Skeletal muscle tissue (tissue), 7 donors: ENCODE results near the genes DCAF5 and SLC39A9.

DNA sequence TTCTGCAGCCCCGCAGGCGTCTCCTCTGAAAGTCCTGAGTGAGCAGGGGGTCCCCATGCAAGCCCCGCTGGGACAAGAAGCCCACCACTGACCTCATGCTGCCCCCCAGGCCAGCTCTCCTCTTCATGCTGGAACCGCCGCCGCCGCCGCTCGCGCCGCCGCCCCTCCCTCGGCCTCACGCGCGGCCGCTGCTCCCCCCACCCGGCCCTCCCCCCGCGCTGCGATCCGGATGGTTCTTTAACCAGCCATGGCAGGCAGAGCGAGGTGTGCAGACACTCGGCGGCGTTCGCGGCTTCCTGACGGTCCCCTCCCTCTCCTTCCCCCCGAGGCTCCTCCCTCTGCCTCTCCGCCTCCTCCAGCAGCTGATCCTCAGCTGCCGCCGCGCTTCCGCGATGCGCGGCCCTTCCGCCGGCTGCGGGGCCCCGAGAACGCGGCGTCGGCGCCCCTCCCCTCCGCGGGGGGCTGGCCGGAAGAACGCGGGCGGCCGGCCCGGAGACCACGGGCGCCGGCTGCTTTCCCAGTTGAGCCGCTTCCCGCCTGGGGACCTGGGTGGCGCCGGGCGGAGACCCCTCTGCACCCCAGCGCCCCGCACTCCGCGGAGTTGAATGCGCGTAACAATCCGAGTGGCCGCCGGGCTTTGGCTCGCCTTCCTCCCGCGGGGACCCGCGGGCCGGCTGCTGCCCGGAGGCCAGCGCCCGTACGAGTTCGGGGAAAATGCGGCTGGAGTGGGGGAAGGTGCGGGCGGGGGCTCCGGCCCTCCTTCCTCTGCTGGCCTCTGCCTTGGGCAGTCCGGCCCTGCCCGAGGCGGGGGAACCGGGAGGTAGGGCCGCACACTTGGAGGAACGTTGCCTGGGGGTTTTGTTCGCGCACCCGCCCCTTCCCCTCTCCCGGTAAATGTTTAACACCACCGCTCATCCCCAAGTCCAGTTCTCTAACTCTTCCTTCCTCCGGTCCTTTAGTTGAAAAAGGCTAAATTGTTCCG lies at the start of gene DCAF5:
Gene DCAF5 (minus strand): TSS at position 268 of the 982 bp plus-strand sequence.
- PRO-cap, 3 experiments: peak in 3 of 3 experiments; most common plus-strand start position 787 of the sequence (in 2); most common minus-strand start position 707 of the sequence (in 2)
- RAMPAGE, long total RNA: no peak
- RRBS, 2 experiments: 2 to 3% methylated on average over 47 to 49 of the region's 100 CpGs

GRCh38 chr14:69226214-69226582 lies 33.8 kb upstream of the GALNT16 start:
- PRO-cap, 3 experiments: no peak in any of the 3 experiments
- RAMPAGE, long total RNA: no peak
- RRBS, 2 experiments: no CpG with 5 or more reads among the region's 9 CpGs

- PRO-cap, 3 experiments: peak in 3 of 3 experiments; most common plus-strand start chr14:69398386 (in 2); most common minus-strand start chr14:69398262 (in 2)
- RAMPAGE, long total RNA: start-site peak on the minus strand at chr14:69398262-69398305, 160 and 101 reads in 2 replicates
- RRBS, 2 experiments: 2 to 3% methylated on average over 14 to 25 of the region's 57 CpGs
These were observed at the start of gene SLC39A9 for GRCh38 chr14:69398180-69399082. TSS of gene SLC39A9 (plus strand) at chr14:69398692.

GRCh38 chr14:69605466-69606155 lies 5.8 kb upstream of the SUSD6 start:
- PRO-cap, 3 experiments: no peak in any of the 3 experiments
- RAMPAGE, long total RNA: no peak

DNA sequence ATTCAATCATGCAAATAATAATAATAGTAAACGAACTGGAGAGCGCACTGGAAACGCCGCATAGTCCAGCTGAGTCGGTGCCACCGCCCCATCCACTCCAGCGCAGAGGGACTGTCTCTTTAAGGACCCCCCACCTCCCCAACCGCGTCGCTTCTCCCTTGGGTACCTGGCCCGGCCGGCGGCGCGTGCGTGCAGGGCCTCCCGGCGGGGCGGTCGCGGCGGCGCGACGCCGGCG lies 213 bp upstream of the SUSD6 start:
- PRO-cap, 3 experiments: peak in 3 of 3 experiments; most common minus-strand start position 185 of the sequence (in 1)
- RAMPAGE, long total RNA: no peak
- RRBS, 2 experiments: no CpG with 5 or more reads among the region's 27 CpGs

DNA sequence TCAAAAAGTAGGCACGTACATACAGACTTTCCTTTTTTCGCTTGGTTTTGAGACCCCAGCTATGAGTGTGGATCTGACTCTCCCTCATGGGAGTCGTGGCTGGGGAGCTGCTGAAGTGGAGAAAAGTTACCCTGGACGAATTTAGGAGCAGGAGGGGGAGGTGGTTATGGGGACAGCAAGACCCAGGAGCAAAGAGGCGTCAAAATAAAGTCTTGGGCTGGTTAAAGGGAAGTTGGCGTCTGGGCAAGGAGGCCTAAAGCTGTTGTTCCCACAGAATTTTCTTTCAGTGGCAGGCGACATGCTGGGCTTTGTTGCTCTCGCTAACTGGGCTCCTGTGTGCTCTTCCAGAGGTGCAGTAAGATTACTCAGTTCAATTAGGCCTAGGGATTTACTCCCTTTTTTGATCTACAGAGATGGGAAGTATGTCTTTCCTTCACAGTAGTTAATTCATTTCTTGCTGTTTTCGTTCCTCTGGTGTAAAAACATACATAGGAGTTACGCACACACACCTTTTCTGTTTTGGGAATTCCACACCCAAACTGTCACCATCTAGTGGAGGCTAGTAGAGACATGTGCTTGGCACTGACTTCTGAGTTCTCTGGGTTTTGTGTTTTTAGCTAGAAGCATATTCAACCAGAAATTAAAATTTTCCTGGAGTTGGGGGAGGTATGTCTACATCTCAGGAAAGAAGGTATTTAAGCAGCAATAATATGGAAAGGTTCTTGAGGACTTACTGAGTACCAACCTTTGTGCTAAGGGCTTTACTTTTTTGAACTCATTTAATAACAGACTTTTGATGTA lies 1.2 kb downstream of the SUSD6 start:
- PRO-cap, 3 experiments: no peak in any of the 3 experiments
- RAMPAGE, long total RNA: no peak
- RRBS, 2 experiments: no CpG with 5 or more reads among the region's 10 CpGs

GRCh38 chr14:69616237-69616600 lies 4.8 kb downstream of the SUSD6 start:
- PRO-cap, 3 experiments: no peak in any of the 3 experiments
- RAMPAGE, long total RNA: no peak
- RRBS, 2 experiments: no CpG with 5 or more reads among the region's 1 CpG

- PRO-cap, 3 experiments: no peak in any of the 3 experiments
- RAMPAGE, long total RNA: no peak
- RRBS, 2 experiments: no CpG with 5 or more reads among the region's 6 CpGs
These were observed 39.6 kb downstream of the SUSD6 start for GRCh38 chr14:69650848-69651638.

DNA sequence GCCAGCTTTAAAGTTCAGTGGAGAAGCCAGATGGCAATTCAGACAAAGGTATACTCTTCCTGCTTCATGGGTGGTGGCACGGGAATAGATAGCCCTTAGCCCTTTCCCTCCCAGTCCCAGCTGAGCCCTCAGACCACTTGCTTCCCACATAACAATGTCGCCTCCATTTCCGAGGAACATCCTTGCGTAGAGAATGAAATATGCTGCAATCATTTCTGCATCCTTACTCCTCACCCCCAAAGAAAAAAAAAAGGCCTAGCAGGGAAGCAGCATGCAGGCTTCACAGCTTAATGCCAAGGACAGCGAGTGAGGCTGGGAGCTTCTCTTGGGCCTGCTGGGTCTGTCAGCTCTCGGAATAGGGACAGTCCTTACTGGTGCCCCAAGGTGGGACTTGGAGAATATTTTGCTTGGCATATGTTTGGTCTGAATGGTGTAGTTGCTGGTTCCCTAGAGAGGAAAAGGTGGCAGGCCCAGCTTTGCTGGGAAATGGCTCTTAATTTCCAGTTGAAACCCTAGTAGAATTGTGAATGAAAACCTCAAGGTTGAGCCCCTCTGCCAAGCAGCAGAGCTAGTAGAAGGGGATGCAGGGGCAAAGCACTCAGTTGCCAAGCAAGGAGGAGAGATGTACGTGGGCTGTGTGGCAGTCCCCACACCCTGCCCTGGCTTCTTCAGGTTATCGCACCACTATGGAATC lies 52.6 kb upstream of the SRSF5 start:
- PRO-cap, 3 experiments: no peak in any of the 3 experiments
- RAMPAGE, long total RNA: no peak
- RRBS, 2 experiments: no CpG with 5 or more reads among the region's 8 CpGs

DNA sequence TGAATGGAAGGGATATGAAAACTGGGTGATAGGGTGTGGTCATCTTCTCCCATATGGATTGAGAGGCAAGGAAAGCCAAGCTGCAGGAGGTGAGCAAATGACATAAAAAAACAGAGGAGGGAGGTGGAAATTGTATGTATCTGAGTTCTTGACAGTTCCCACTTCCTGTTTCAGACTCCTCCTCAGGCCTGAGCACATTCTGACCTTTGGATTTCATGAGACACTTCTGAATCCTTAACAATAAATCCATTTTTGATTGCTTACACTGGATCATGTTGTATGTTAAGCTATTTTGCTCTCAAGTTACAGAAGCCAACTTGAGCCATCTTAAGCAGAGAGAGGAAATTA lies 11.7 kb upstream of the SRSF5 start:
- PRO-cap, 3 experiments: no peak in any of the 3 experiments
- RAMPAGE, long total RNA: no peak

DNA sequence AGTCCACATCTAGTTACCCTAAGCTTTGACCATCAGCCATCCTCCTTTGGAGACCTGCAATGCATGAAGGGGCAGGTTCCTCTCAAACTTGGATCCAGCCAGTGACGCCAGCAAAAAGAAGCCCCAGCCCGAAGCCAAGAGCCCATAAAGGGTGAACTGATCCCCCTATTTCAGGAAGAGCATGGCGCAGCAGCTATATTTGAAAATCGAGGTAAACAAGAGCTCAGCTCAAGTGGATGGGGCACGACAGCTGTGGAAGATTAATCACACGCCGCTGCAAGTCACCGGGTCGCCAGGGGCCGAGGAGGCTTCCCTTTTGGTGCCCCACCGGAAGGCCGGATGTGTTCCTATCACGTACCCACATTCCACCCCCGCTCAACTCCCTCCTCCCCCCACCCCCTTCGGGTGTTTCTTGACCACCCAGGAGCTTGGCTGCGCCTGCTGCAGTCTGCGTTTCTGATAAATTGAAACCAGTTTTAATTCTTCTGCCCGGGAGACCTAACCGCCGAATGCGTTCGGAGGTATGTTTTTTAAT lies 2.0 kb downstream of the SLC8A3 start:
- PRO-cap, 3 experiments: peak in 2 of 3 experiments; most common plus-strand start position 263 of the sequence (in 1); most common minus-strand start position 171 of the sequence (in 2)
- RAMPAGE, long total RNA: no peak
- RRBS, 2 experiments: 3 to 5% methylated on average over 4 of the region's 22 CpGs

- PRO-cap, 3 experiments: no peak in any of the 3 experiments
- RAMPAGE, long total RNA: no peak
- RRBS, 2 experiments: no CpG with 5 or more reads among the region's 1 CpG
These were observed 41.1 kb upstream of the SLC8A3 start for GRCh38 chr14:70229862-70230259.

- PRO-cap, 3 experiments: no peak in any of the 3 experiments
- RAMPAGE, long total RNA: no peak
- RRBS, 2 experiments: 2 to 4% methylated on average over 6 of the region's 69 CpGs
These were observed 66.0 kb upstream of the SLC8A3 start for GRCh38 chr14:70254431-70255418.

DNA sequence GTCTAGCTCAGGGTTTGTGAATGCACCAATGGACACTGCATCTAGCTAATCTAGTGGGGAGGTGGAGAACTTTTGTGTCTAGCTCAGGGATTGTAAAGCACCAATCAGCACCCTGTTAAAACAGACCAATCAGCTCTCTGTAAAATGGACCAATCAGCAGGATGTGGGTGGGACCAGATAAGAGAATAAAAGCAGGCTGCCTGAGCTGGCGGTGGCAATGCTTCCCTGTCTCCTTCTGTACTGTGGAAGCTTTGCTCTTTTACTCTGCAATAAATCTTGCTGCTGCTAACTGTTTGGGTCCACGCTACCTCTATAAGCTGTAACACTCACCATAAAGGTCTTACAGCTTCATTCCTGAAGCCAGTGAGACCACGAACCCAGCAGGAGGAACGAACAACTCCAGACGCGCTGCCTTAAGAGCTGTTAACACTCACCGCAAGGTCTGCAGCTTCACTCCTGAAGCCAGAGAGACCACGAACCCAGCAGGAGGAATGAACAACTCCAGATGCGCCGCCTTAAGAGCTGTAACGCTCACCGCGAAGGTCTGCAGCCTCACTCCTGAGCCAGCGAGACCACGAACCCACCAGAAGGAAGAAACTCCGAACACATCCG lies 66.8 kb upstream of the SLC8A3 start:
- PRO-cap, 3 experiments: no peak in any of the 3 experiments
- RAMPAGE, long total RNA: no peak
- RRBS, 2 experiments: no CpG with 5 or more reads among the region's 17 CpGs

DNA sequence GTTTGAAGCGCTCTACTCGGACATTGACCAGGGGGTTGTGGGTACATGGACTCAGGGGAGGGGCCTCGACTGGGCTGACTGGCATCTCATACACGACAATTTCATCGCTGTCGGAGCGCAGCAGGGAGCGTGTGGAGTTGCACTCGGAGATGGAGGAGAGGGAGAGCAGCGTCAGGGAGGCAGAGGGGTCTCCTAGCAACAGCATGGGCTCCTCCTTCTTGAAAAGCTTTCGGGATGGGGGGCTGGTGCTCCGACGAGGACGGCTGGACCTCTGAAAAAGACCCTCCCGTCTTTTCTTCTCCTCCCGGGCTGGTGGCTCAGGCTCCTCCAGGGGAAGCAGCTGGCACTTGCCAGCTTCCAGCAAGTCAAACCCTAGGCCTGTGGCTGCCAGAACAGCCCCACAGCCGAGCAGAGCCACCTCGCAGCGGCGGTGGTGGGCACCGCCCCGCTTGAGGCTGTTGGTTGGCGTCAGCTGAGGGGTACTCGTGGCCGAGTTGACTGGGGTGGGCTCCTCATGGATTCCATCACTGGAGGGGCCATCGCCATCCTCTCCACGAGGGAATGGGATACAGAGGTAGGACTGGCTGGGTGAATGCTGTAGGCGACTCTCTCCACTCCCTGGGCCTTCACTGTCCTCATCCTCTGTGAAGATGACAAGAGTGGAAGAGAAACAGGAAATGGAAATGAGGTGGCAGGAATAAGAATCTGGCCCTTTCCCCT lies 76.5 kb downstream of the MAP3K9 start:
- PRO-cap, 3 experiments: no peak in any of the 3 experiments
- RAMPAGE, long total RNA: no peak
- RRBS, 2 experiments: no CpG with 5 or more reads among the region's 28 CpGs

DNA sequence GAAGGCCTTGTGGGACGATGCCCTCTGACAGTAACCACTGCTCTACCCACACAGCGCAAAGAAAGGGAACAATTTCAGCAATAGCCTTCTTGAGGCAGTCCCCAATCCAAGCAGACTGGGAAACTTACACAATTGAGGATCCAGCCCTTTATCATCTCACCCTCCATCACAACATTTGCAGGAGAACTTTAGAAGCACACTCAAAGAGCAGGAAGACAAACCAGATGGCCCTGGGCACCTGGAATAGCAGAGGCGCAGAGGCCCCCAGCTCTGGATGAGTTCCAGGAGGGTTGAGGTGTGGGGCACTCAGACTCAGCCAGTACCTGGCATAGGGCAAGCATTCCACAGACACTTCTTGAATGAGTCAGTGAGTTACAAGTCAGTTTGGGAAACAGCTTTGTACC lies 54.5 kb downstream of the MAP3K9 start:
- PRO-cap, 3 experiments: no peak in any of the 3 experiments
- RAMPAGE, long total RNA: no peak
- RRBS, 2 experiments: no CpG with 5 or more reads among the region's 3 CpGs

DNA sequence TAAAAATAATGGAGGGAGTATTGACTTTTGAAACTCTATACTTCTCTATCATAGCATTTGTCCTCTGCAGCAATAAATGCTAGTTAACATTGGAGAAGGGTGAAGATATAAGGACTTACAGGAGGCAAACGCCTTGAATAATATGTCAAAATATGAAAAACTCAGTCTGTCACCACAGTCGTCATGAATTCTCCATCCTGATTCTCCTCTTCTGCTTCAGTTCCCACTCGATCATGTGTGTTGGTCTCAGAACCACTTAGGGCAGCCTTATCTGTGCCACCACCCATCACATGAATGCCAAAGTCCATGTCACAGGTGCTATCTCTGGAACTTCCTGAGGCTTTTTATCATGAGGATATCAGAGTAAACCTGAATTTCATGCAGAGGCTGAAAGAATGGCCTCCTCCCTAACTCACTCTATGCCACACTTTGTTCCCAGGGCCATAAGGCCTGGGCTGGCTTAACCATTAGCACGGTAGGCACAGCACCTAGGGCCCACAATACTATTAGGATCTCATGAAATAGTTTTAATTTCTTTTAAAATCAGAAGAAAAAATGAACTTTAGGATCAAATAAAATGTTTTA lies 28.7 kb upstream of the MAP3K9 start:
- PRO-cap, 3 experiments: no peak in any of the 3 experiments
- RAMPAGE, long total RNA: no peak
- RRBS, 2 experiments: no CpG with 5 or more reads among the region's 4 CpGs

DNA sequence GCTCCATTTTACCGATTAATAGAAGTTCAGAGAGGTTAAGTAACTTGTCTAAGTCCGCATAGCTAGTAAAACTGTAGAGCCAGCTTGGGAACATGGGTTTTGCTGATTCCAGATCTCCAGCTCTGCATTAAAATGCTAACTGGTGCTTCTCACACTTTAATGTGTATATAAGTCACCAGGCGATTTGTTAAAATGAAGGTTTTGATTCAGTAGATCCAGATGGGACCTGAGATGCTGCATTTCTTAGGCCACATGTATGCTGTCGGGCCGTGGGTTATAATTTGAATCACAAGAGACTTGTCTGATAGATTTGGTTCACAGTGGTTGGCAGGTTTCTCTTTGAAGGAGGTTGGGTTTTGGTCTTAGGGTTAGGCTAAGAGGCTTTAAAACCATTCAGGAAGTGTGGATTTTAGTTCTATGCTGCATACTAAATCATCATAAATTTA lies 21.0 kb upstream of the PCNX1 start:
- PRO-cap, 3 experiments: no peak in any of the 3 experiments
- RAMPAGE, long total RNA: no peak
- RRBS, 2 experiments: no CpG with 5 or more reads among the region's 5 CpGs

DNA sequence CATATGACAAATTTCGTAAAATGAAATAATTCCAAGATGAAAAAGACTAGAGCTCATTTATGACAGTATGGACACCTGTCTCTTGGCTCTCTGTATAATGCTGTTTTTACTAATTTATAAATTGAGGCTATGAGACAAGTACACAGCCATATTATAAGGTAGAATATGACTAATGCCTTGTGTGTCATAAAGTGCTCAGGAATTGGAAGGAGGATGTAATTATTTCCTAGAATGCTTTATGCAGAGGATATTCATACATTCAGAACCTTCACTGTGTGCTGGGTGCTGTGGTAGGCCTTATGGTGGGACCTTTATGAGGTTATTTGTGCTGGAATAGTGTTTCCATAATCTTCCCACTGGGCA lies 13.3 kb downstream of the PCNX1 start:
- PRO-cap, 3 experiments: no peak in any of the 3 experiments
- RAMPAGE, long total RNA: no peak
- RRBS, 2 experiments: no CpG with 5 or more reads among the region's 1 CpG

DNA sequence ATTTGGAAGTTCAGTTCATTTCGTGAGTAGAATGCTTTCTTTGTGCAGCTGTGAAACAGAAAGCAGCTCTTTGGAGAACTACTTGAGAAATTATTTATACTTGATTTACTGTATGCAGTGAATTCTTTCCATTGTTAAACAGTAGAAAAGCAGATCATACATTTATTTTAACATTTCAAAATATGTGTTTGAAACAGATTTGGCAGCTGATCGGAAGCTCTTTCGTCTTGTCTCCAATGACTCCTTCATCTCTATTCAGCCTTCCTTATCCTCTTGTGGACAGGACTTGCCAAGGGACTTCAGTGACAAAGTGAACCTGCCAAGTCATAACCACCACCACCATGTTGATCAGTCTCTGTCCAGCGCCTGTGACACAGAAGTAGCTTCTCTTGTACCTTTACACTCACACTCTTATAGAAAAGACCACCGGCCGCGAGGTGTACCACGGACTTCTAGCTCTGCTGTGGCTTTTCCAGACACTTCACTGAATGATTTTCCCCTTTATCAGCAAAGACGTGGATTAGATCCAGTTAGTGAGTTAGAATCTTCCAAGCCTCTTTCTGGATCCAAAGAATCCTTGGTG lies 69.6 kb downstream of the PCNX1 start:
- PRO-cap, 3 experiments: no peak in any of the 3 experiments
- RAMPAGE, long total RNA: no peak
- RRBS, 2 experiments: no CpG with 5 or more reads among the region's 9 CpGs